NCI-H460 (cell line): Measurements from ENCODE around the genes NOL7 and MCUR1.

DNA sequence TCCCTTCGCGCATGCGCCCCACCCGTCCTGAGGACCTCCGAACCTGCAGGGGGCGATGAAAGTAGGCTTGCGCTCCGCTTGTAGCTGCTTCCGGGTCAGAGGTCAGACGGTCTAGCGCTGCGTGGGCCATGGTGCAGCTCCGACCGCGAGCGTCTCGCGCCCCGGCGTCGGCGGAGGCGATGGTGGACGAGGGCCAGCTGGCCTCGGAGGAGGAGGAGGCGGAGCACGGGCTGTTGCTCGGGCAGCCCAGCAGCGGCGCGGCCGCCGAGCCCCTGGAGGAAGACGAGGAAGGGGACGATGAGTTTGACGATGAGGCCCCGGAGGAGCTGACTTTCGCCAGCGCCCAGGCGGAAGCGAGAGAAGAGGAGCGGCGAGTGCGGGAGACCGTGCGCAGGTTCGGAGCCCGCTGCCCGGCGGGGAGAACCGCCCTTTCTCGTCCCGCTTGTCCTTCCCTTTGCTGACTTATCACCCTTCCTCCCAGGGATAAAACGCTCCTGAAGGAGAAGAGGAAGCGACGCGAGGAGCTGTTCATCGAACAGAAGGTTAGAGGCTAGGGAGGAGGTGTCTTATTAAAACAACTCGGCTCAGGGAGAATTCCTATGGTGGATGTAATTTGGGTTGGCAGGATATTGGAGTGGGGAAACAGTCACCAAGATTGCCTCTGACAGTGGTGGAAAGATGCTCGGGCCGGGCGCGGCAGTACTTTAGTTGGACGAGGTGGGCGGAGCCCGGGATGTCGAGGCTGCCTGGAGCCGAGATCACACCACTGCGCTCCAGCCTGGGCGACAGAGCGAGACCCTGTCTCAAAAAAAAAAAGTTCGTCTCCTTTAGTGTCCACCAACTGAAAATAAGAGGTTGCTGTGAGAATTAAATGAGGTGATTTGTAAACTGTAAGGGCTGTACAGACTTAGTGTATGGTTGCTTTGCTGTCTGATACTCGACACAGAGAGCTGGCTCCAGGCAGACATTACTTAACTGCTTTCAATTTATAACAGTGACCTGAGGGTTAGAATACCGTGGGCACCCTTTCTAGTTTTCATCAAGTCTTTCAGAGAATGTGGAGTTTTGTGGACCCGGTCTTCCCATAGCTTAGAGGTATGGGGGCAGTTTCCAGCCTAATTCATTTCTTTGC, at the start of gene NOL7:
Gene NOL7, plus strand, starts transcription at position 105 of the 1,132 bp plus-strand sequence.
RAMPAGE:
- cytosol, long total RNA: start-site peak on the plus strand centred at position 139 of the sequence, 76 bp wide, 6,811 and 3,689 reads in 2 replicates
- long total RNA: start-site peak on the plus strand centred at position 132 of the sequence, 59 bp wide, 1,293 and 3,931 reads in 2 replicates
- nucleus, long total RNA: start-site peak on the plus strand centred at position 131 of the sequence, 54 bp wide, 3,990 and 533 reads in 2 replicates

DNA sequence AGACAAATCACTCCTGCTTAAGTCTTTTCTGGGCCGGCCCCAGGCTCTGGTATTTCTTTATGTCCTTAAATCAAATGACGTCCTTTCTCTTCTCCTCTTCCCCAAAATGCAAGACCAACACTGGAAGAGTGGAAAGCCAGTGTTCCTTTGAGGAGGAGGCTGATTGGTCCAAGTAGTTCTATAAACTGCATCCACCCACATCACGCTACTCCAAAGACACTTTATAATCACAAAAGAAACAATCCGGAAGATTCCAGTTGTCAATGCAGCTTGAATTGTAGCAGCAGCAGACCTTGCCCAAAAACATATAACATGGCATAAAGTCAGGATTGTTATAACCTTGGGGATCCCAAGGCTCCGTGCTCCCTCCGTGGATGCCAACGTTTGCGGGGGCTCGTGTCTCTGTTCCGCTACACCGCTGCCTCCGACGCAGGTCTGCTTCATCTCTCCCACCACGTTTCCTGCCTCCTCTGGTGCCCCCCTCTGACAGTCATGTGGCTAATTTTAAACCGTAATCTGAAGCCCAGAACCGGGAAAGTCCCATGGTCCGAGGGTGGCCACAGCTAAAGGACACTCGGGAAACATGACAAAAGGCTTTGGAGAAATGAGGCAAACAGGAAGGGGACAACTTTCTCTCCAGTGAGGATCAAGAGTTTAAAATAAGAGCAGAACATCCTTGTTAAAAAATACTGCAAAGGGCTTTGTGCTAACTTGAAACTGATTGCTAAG, 47.0 kb downstream of the MCUR1 start:
RAMPAGE:
- cytosol, long total RNA: no peak
- long total RNA: no peak
- nucleus, long total RNA: no peak

RAMPAGE:
- cytosol, long total RNA: no peak
- long total RNA: no peak
- nucleus, long total RNA: no peak
These were observed at the start of gene MCUR1 for GRCh38 chr6:13814390-13815019. TSS of gene MCUR1 (minus strand) at chr6:13814557.

RAMPAGE:
- cytosol, long total RNA: no peak
- long total RNA: no peak
- nucleus, long total RNA: no peak
These were observed 14.7 kb downstream of the CD83 start for GRCh38 chr6:14132267-14132702.

DNA sequence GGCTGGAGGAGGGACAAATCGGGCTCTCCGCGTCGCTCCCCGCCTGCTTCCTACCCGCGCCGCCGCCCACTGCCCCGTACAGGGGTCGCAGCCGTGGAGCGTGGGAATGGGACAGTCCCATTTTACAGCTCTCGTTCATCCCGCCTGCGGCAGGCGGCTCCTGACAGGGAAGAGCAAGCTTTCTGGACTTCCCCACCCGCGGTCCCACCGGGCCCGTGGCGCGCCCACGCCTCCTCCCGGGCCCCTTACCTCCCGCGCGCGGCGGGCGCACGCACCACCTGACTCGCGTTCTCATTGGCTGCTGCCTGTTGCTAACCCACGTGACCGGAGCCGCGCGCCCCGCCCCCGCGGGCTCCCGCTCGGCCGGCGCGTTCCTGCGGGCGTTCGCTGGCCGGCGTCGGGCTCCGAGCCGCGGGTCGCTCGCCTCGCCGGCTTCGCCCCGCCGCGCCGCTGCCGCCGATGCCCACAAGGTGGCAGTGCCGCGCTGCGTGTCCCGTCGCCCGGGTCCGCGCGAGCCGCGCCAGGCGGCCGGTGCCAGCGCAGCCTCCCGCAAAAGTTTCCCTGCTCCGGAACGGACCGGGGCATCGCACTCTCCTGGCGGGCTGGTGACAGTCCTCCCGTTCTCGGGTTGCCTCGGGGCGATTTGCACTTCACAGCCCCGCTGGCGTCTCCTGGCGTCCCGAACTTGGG, 93.4 kb downstream of the CD83 start:
RAMPAGE:
- cytosol, long total RNA: no peak
- long total RNA: no peak
- nucleus, long total RNA: no peak

RAMPAGE:
- cytosol, long total RNA: no peak
- long total RNA: no peak
- nucleus, long total RNA: no peak
These were observed 94.1 kb downstream of the CD83 start for GRCh38 chr6:14211522-14212248.

DNA sequence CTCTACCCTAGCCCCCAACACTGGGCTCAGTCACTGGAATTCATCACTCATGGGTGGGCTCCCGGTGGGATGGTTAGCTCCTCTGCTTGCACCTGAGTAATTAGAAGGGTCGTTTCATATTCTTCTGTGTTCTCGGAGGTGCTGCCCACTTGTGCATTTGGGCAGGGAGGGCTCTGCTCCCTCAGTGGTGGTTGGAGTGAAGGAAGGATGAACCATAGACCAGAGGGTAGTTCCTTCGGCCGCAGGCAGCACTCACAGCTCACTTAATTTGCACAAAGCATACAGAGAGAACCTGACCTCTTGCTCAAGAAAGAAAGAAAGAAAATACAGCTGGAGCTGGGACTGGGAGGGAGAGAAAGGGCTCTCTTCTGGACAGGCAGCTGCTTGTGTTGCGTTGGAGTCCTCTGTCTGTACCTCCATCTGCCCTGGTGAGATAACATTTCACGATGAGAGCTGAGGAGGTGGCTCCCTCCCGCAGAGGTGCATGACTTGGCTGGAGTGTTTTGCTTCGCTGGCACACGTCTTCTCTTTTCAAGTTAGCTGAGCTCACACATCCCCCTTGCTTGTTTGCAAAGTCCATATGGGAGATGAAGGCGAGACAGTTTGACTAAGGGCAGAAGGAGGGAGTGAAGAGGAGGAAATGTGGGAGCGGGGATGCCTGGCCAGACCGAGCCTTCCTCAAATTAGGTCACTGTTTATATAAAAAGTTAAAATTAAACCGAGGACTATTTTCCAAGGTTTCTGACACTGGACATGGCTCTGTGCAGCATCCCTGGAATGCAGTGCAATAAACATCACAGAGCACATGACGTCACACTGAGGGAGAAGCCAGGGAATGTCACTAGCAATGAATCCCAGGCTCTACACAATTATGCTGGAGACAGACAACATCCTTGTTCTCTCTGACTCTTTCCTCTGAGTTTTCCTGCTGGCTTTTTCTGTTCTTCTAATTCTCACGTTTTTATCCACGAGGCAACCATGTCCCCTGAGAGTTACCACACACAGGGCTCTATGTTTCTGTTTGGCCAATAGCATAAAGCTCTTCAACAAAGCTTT, 359.4 kb downstream of the CD83 start:
RAMPAGE:
- cytosol, long total RNA: no peak
- long total RNA: no peak
- nucleus, long total RNA: no peak

DNA sequence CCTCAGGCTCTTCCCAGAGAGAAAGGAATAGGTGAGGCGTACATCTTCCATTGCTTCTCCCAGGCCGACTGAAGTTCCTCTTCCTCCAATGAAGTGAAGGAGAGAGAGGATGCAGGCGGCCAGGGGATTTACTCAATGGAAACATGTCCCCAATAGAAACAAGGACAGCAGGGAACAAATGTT, 510.5 kb upstream of the JARID2 start:
RAMPAGE:
- cytosol, long total RNA: no peak
- long total RNA: no peak
- nucleus, long total RNA: no peak

RAMPAGE:
- cytosol, long total RNA: no peak
- long total RNA: no peak
- nucleus, long total RNA: no peak
These were observed 502.0 kb upstream of the JARID2 start for GRCh38 chr6:14743877-14744359.

DNA sequence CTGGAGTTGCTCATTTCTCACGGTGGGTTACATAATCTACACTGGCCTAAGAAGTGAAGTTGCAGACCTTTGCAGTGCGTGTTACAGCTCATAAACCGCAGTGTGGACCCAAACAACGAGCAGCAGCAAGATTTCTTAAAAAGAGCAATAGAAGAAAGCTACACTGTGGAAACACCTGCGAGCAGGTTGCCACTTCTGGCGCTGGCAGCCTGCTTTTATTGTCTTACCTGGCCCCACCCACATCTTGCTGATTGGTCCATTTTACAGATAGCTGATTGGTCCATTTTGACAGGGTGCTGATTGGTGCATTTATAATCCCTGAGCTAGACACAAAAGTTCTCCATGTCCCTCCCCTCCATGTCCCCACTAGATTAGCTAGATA, 462.9 kb upstream of the JARID2 start:
RAMPAGE:
- cytosol, long total RNA: no peak
- long total RNA: no peak
- nucleus, long total RNA: no peak

RAMPAGE:
- cytosol, long total RNA: no peak
- long total RNA: no peak
- nucleus, long total RNA: no peak
These were observed 404.3 kb upstream of the JARID2 start for GRCh38 chr6:14841634-14841975.

DNA sequence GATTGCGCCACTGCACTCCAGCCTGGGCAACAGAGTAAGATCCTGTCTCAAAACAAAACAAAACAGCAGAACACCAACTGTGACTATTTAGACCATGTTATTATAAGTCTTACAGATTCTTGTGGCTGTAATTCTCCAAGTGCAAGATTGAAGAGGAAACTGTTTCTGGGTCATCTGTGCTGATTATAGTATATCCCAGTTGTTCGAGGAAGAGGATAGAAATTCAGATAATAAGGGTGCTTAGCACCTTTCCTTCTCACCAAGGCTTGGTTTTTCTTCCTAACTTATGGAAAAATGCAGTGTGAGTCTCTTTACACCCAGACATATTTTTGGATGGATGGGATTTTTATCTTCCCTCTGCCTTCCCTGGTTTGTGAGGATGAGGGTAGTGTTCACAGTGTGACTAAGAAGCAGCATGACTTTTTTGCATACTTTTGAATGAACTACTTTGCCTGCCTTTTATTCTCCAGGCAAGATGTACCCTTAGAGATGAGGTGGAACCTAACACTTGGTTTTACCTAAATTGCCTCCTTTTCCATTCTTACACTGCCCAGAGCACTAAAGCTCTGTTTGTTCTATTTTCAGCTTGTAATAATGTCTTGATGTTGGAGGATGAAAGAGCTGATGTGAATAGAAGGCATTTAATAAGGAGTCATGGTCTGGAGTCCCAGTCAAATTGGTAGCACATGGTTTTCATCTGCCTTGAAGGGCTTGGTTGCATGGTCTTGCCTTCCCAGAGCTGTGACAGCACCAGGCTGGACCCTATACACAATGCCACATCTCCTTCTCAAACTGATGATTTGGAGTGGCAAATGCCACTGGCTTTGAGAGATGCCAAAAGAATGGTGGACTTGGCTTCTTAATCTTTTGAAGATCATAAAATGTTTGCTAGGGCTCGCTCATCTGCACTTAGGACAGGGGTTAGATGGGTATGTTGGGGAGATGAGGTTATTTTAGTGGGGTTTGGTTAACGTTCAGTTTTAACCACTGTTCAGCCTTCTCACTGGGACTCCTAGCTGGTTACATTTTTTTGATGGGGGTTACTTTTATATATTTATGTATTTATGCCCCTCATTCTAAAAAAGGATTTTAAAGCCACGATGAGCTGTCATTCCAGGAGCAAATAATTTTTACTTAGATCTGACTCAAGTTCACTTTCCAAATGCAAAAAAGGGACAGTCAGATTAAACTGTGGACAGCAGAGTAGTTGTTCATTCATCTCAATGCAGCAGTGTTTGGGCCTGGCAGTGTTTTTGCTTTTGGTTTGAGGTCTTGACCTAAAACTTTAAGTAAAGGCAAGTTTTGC, 13.3 kb downstream of the JARID2 start:
RAMPAGE:
- cytosol, long total RNA: no peak
- long total RNA: no peak
- nucleus, long total RNA: no peak

GRCh38 chr6:15349668-15350355, 103.9 kb downstream of the JARID2 start:
RAMPAGE:
- cytosol, long total RNA: no peak
- long total RNA: no peak
- nucleus, long total RNA: no peak

DNA sequence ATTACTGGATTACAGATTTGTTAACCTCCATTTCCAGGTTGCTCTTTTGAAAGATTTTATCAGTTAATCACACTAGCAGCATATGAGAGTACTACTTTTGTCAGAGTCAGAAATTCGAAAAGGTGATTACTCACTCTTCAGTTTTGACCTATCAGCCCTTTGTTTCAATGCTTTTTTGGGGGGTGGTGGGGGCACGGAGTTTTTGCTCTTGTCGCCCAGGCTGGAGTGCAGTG, 149.2 kb downstream of the JARID2 start:
RAMPAGE:
- cytosol, long total RNA: no peak
- long total RNA: no peak
- nucleus, long total RNA: no peak

DNA sequence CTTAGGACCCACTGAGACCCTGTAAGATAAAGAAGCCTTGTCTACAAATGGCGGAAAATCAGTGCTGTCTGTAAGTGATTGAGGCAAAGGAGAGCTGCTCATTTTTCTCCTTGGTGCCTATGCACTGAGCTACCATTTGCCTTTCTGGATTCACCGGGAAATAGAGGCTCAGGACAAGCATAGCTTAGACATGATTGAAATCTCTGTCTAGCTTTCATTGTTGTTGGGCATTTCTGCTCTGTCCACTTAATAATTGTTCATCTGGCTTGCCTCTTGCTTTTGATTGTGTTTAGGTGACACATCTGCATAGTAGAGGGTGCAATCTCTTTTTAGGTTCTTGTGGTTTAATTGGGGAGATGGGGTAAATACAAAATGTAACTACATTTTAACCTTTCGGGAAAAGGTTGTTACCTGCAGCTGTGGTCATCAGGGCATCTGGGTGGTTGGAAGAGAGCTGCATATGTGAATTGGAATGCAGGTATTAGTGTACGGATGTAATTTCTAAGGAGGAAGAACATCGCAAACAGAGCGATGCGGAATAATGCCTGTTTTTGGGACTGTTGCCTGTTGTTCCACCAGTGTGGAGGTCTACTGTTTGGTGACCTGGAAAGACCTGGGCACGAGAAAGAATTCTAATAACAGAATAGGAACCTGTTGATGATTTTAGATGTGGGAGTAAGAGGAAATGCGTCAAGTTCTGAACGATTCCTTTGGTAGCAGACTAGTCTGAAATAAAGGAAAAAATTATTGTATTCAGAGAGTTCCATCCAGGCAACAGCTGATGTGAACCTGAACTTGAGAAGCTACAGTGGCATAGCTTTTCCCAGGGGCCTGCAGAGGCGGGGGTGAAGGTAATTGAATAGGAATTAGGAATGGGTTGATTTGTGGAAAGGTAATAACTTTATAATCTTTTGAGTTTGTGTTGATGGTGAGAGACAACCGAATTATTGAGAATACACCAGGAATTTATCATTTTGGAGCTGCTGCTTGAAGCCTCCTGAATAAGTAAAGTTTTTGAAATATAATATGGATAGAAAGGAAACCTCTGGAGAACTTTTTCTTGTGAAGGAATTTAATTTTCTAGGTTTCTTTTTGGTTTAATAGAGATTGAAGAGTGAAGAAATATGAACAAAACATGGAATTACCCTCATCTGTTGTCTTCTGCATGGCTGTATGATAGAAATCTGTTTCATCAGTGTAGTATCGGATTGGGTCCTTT, 192.1 kb downstream of the DTNBP1 start:
RAMPAGE:
- cytosol, long total RNA: no peak
- long total RNA: no peak
- nucleus, long total RNA: no peak

DNA sequence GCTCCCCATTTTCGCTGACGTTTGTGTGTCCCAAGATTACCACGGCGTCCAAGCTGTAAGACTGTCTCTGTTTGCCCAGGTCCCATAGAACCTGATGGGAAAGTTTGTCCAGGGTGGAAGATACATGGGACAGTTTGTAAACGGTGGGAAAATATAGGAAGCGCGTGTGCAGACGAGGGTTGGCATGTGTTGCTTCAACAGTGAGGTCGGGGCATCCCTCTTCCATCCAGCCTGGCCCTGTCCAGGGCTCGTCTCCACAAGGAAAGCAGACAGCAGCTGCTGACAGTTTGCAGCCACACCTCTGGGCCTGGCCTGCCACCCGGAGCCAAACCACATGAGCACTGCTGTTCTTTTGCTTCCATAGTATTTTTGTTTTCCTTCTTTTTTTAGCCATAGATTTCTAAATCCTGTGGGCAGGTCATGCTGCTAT, 167.6 kb downstream of the DTNBP1 start:
RAMPAGE:
- cytosol, long total RNA: no peak
- long total RNA: no peak
- nucleus, long total RNA: no peak

DNA sequence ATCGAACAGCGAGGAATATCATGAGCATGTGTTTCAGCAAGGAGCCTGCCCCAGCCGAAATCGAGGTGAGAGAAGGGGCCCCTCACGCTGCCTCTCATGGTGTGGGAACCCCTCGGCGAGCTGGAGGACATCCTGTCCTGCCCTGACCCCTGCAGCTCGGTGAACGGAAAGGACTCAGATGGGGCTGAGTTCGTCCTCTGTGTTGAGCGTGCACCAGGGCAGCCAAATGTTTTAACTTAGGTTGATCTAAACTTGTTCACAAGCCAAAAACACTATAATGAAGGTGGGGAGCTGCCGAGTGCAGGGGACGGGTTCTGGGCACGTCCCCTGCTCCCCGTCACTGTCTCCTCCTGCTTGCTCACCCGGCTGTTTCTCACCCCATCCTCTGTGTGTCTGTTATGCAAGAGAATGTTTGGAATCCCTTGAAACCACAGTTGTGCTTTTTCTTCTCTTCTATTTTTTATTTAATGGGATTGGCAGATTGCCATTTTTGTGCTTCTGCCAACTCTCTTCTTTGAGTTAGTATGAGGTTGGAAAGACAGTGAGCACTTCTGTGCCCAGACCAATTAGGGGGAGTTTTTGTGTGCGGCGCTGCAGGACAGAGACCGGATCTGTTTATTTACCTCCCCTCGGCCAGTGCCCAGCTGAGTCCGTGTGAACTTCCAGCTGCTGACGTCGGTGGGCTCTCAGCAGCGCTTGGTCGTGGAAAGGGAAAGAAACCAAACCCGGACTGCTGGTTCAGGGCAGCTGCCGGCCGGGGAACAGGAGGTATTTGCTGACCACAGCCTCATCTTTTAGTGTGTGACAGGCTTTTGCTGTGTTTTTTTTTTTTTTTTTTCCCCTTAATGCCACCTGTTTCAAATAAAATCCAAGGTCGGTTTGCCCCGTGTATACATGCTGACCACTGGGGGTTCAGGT, 158.0 kb downstream of the DTNBP1 start:
RAMPAGE:
- cytosol, long total RNA: no peak
- long total RNA: no peak
- nucleus, long total RNA: no peak

DNA sequence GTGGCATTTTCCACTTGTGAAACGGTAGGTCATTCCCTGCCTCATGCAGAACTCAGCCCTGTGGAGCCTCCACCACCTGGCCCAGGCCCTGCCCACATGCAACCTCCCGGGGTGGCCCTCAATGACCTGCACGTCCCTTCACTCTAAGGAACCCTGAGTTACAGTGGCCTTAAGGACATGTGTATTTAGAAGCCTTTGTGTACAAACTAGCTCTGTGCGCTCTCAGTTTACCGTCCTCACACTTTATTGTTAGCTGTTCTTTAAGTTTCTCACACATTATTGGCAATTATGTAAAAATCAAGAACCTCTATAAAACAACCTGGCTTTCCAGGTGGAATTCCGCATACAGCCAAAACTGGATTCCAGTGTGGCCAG, 140.3 kb downstream of the DTNBP1 start:
RAMPAGE:
- cytosol, long total RNA: no peak
- long total RNA: no peak
- nucleus, long total RNA: no peak

GRCh38 chr6:15533147-15533649, 129.6 kb downstream of the DTNBP1 start:
RAMPAGE:
- cytosol, long total RNA: no peak
- long total RNA: no peak
- nucleus, long total RNA: no peak

GRCh38 chr6:15539381-15540193, 123.2 kb downstream of the DTNBP1 start:
RAMPAGE:
- cytosol, long total RNA: no peak
- long total RNA: no peak
- nucleus, long total RNA: no peak